Foreskin keratinocyte (primary cell): Measurements from ENCODE around the gene FOXM1.

- RAMPAGE, total RNA: no peak
Observed at GRCh38 chr12:1629279-1629541, 179 bp downstream of the WNT5B start.

DNA sequence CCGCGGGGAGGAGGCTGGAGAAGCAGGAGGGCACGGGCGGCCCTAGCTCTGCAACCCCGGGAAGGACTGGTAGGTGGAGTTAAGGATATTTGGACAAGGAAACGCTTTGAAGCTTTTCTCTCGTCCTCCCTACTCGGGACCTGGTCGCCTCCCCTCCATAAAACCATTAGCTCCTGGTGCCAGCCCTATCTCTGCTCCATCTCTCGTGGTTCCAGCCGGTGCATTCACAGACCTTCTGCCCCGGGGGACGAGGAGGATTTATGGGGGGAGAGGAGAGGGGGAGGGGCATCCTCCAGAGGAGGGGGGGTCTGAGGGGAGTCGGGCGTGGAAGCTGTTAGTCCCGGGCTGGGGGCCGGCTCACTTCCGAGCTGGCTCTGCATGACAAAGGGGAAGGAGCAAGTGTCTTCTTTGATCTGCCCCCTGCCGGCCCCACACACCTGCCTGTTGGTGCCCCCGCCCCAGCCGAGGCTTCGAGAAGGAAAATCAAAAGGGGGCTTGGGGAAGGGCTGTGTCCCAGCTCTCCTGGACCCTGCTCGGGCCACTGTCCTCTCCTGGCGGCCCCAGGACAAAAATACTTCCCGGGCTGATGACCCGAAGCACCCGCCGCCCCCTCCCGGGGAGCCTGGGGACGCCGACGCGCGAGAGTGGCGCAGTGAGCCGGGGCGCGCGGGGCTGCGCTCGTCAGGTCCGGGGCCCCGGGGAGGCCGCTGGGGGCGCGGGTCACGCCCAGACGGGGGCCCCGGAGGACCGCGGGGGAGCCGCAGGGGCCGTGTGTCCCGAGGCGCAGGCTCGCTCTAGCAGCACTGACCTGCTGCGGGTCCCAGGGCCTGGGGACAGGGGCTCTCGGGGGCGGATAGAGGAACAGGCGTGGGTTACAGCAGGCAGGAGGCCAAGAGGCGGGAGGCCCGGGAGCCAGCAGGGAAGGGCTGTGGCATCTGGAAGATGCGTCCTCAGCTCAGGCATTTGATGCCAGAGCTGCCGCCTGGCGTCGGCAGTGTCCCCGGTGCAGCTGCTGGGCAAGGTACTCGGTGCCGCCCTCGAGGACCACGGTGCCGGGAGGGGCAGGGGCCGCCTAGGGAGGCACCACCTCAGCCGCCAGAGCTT is 863 bp downstream of the WNT5B start:
- RAMPAGE, total RNA: no peak

- RAMPAGE, total RNA: no peak
Observed at GRCh38 chr12:1746478-1747035, 55.7 kb downstream of the ADIPOR2 start.

GRCh38 chr12:1797118-1797965 is 23.0 kb upstream of the LRTM2 start:
- RAMPAGE, total RNA: no peak

DNA sequence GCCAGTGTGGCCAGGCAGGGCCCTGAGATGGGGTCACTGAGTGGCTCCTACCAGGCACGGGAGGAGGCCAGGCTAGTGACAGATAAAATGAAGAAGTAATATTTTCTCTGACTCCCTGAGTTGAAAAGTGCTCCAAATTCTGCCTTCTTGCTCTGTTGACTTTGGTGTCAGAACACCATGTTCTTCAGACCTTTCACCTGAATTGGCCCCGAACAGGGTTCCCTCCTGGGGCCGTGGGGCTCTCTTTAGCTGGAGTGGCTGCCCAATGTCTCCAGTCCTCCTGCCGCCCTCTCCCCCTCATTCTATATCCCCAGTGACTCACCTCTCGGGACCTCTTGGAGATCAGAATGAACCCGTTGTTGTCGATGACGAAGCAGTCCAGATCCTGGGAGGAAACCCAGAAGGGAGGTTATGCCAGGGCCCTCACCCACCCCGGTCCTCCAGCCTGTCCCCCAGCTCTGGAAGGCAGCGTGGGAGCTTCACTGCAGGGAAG is 10.4 kb upstream of the LRTM2 start:
- RAMPAGE, total RNA: no peak

GRCh38 chr12:1836639-1837443 is 16.5 kb downstream of the LRTM2 start:
- RAMPAGE, total RNA: no peak

GRCh38 chr12:1966785-1967299 is 37.4 kb downstream of the DCP1B start:
- RAMPAGE, total RNA: no peak

GRCh38 chr12:1974904-1975291 is 29.4 kb downstream of the DCP1B start:
- RAMPAGE, total RNA: no peak

DNA sequence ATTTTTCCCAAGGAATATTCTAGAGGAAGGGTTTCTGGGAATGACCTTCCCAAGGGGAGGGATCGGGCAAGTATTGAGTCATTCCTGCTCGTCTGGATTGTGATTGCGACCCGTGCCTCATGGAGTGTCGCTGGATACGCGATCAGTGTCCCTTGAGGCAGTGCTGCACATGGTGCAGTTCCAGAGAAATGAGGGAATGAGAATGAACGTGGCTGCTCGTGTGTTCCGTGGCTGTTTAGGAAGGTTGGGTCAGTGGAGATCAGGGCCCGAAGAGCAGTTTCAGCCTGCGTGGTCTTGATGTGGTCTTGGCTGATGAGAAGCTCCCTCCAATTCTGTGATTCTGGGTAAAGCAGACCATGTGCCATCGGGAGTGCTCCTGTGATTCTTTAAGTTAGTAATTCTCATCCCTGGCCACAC is 234.4 kb downstream of the CACNA1C start:
- RAMPAGE, total RNA: no peak

DNA sequence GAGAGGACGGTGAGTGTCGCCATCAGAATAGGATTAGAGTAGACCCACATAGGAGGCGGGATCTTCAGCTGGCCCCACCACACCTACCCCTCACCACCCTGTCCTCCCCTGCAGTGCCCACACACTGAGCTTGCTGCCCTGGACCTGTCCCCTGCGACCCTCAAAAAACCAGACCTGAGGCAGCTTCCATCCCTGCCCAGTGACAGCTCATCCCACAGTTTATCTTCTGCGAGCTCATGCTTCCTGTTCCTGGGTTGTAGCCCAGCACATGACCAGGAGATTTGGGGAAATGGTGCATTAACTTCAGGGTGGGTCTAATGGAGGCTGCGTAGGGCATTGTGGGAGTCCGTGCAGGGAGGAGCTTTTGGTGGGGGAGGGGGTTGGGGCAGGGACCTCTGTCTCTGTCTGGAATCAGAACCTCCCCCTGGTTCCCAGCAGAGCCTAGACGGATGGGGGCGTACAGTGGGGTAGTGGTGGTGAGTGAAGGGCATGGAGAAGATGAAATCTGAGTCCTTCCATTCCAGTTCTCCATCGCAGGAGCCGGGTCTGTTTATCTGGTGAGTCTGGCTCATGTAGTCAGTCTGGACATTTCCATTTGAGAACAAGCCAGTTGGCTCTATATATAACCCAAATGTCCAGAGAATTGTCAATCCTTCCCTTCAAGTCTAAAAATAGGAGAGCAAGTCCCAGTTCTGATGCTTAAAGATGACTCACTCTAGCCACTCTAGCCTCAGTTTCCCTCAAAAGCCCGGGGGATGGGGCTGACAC is 270.9 kb downstream of the CACNA1C start:
- RAMPAGE, total RNA: no peak

DNA sequence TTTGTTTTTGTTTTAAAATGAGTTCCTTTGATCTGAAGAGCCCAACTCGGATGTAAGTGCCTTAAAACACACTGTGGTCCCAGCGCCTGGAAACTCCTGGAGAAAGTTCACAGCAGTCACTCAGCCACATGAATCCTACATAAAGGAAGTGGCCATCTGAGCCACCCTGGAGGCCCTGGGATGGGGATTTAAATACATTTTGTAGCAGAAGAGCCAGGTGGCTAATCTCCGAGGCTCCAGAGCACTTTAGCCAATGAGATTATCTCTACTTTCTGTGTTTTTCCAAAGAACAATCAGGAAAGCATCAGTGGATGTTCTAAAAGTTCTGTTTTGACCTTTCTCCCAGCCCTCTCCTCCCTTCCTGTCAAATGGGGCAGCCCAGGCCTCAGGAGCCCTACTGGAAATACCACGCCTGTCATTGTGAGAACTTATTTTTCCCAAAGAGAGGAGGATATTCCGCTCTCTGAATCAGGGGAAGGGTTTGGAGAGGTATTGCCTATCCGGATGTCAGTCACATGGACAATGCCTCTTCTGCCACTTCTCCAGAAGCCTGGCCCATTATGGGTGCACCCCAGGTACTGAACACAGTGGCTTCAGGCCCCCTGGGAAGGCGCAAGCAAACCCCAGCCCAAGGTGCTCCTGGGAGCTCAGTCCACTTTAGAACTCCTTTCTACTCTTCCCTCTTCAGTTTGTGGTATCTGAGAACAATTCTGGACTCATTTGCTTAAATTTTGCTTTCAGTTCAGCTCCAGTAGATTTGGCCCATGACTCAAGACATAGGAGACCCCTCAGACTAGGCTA is 336.7 kb upstream of the FKBP4 start:
- RAMPAGE, total RNA: no peak

GRCh38 chr12:2492032-2492708 is 302.6 kb upstream of the FKBP4 start:
- RAMPAGE, total RNA: no peak

DNA sequence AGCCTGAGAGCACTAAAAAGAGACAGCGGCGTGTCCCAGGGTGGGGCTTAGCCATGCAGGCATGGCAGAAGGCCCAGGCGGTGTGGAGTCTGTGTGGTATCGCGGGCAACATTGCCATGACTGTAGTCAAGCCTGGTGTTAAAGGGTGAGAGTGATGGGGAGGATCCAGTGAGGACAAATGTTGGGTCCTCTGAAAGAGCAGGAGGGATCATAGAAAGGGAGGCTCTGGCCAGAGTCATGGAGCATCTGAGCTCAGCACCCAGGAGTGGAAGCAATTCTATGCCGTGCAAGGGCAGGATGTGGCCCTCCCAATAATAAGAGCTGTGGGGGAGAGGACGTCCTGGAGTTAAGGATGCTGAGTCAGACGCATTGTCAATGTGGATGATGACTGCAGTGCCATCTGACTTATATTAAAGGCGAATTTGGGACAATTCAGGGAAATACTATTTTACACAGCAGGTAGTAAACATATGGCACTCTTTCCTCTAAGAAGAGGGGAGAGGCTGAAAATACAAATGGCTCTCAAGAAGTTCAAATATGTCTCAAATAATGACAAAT is 241.1 kb upstream of the FKBP4 start:
- RAMPAGE, total RNA: no peak

GRCh38 chr12:2613747-2614330 is 180.9 kb upstream of the FKBP4 start:
- RAMPAGE, total RNA: no peak

DNA sequence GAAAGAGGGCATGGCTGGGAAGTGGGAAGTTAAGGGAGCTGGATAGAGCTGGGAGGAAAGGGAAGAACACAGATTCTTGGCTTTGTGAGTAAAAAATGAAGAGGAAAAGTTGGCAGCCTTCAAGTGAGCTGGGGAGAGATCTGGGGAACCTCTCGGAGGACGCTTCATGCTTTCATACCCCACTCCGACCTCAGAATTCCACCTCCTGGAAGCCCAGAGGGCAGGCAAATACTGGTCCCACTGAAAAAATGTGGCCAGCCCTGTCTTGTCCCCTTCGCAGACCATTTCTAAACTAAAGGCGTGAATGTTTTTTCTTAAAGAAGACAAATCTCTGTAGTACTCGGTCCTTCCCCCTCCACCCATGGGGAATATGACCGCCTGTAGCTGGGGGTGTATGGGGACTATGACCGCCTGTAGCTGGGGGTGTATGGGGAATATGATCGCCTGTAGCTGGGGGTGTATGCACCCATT is 162.8 kb upstream of the FKBP4 start:
- RAMPAGE, total RNA: no peak

GRCh38 chr12:2683828-2684299 is 110.9 kb upstream of the FKBP4 start:
- RAMPAGE, total RNA: no peak

DNA sequence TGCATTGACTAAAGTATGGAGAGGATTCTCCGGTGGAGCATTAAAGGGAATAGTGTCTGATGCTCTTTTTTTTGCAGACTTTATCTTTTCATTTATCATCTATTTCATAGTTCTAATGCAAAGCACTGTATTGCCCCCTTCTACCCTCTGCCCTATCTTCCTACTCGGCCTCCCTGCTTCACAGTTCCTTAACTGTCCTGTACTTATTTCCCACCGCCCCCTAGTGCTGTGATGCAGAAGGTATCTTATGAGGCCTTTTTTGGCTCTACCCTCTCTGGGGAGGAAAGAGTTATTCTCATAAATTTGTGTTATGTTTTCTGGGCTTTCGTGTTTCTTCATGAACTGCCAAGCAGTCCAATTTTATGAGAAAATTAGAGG is 1.1 kb downstream of the ITFG2 start:
- RAMPAGE, total RNA: no peak

GRCh38 chr12:2876312-2877522 is at the start of gene FOXM1:
FOXM1 (minus strand) TSS chr12:2877174.
- RAMPAGE, total RNA: start-site peak on the plus strand at chr12:2877227-2877252, 70 and 84 reads in 2 replicates

GRCh38 chr12:2877523-2878182 is 630 bp downstream of the RHNO1 start:
- RAMPAGE, total RNA: no peak

DNA sequence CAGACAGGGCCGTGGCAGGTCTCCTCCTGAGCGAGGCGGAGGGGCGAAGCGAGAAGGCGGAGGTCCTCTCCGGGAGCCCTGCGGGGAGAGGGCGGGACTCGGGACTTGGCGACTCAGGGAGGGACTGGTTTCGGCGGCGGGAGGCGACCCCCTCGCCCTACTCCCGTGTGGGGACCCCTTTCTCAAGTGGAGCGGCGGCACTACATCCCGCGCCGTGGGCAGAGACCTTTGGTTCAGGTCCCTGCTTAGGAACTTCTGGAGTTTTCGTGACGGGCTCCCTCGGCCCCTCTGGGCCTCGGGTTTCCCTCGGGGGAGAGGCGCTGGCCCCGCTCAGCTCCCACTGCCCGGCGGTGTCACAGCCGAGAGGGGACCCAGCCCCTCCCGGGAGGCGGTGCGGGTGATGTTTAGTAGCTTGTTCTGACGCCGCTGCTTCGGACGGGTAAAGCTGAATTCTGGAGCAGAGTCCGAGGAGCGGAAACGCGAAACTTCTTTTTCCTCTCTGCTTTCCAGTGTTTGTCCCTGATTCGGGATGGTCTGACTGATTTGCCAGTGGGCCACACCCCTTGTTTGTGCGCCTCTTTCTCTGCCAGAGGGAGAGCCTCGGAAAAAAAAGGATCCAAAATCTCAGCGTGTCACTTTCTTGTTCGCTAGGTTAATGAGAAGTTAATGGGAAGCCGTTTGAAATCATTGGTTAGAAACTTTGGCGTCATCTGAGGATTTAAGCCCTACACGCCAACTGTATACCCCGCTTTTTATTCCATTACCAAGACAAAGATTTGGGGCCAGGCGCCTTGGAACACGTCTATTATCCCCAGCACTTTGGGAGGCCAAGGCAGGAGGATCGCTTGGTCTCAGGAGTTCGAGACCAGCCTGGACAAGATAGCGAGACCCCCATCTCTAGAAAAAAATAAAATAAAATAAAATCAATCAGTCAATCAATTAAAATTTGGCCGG is 577 bp downstream of the TULP3 start:
- RAMPAGE, total RNA: no peak